ENCODE measurements around the genes GPR150 and RHOBTB3.

DNA sequence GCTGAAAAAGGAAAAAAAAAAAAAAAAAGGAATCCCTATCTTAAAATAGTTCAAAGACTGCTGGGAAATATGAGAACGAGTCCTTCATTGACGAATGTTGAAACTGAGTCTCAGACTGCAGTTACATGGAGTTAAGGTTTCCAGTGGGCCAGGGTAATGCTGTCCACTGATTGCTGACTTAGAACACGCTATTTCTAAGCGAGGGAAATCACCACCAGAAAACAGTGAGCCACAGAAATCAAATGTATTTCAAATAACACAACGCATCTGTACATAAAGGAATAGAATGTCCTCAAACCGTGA is 208.5 kb downstream of the MCTP1 start:
- PRO-cap: no peak

- PRO-cap: no peak
These were observed at the start of gene GPR150 for GRCh38 chr5:95619821-95620233. Gene GPR150 (plus strand): TSS chr5:95620087.

GRCh38 chr5:95694609-95695059 is 11.8 kb upstream of the SPATA9 start:
- PRO-cap: no peak

- PRO-cap: no peak
These were observed 18.8 kb upstream of the RHOBTB3 start for GRCh38 chr5:95712258-95712851.

DNA sequence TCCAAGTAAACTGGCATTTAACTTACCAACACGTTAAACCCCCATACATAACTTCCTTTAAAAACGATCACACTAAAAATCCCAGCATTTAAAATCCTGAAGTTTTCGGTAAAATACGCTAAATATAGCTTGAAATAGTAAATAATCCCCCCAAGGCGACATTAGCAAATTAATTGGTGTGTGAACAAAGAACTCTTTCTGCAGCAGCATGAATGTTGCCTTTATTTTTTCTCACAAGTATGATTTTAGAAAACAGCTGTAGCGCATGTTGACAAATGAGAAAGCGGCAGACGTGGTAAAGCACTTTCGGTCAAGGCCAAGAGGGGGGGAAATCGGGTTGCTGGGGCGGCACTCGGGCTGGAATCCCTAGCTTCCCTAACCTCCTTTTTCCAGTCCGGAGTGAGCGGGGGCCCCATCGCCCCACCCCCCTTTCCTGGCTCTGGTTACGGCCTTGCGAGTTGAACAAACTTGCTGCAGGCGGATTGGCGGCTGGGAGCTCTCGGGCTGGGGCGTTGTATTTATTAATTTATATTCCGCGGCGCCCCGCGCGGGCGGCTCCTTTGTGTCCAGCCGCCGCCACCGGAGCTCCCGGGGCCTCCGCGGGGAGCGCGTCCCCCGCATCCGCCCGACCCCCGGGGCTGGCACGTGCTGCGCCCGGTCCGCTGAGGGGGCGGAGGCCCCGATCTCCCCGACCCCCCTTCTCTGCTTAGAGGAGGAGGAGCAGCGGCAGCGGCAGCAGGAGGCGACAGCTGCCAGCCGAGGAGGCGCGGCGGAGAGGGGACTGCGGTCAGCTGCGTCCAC is at the start of gene RHOBTB3:
Gene RHOBTB3, plus strand, starts transcription at position 735 of the 801 bp plus-strand sequence.
- PRO-cap: bidirectional peak, plus-strand start at position 392 of the sequence, minus-strand start at position 368 of the sequence; bidirectional peak, plus-strand start at position 762 of the sequence, minus-strand start at position 601 of the sequence

DNA sequence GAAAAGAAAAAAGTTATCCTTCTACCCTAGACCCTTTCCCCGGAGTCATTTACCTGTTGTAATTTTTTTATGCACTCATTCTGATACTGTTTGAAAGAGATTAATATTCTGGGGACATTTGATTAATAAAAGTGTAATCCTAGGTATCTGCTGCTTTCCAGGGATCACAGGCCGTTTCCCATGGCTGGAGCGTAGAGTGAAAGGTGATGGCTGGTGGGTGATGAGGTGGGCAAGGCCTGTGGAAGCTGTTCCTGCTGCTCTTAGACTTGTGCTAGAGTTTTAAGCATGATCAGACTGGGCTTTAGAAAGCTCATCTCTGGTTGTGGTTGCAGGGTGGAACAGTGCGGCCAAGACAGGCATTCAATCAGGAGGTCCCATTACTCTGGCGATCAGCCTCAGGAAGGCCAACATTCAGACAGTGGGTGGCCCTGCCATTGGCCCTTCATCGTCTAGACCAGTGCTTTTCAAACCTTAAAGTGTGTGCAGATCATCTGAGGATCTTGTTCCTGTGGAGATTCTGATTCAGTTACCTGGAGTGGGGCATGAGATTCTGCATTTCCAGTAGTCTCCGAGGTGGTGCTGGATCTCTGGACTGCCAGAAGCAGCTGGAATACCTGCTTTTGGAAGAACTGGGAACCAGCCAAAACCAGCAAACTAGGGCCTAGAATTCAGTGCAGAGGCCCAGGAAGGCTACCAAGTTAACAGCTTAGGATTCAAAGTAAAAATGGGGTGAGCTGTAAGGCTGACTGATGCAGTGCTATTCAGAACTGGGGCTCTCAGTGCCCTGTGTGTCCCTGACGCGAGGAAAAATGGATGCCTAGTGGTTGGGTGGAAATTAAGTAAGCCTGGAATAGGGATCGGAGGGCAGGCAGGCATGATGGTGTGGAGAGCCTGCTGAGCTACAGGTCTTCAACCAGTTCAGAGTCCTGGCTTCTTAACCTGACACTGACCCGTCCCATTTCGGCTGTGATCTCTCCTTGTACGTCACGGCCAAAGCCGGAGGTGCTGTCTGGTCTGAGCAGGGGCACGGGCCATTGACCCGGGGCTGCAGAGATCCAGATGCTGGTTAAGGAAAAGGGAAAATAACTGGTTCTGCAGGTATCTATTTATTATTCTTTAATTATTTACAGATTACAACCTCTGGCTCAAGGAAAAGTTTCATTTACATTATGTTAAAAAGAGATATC is 27.5 kb downstream of the RHOBTB3 start:
- PRO-cap: no peak

GRCh38 chr5:95781032-95781375 is 41.5 kb downstream of the GLRX start:
- PRO-cap: no peak

DNA sequence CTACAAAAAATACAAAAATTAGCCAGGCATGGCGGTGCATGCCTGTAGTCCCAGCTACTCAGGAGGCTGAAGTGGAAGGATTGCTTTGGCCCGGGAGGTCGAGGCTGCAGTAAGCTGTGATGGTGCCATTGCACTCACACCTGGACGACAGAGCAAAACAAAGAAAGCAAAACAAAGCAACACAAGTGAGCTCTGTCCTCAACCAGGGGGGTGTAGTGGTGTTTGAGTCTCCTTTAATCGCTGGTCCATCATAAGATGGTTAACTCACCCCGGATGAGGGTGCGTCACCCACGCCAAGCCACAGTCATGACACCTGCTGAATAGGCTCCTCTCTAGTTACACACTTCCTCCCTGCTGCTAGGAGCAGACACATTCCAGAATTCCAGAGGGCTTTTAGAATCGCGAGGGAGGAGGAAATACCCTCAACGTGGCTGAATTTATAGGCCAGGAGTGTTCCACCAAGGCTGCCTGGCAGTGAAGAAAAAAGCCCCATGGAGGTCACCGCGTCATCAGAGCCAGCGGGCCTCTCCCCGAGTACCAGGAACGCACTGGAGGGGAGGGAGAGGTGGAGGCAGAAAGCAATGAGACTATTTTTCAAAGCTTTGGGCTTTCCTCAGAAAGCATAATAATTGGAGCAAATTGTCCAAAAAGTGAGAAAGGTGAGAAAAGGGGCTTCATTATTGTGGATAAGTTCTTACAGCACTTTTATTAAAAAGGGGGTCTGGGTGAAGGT is 5.1 kb downstream of the GLRX start:
- PRO-cap: no peak

DNA sequence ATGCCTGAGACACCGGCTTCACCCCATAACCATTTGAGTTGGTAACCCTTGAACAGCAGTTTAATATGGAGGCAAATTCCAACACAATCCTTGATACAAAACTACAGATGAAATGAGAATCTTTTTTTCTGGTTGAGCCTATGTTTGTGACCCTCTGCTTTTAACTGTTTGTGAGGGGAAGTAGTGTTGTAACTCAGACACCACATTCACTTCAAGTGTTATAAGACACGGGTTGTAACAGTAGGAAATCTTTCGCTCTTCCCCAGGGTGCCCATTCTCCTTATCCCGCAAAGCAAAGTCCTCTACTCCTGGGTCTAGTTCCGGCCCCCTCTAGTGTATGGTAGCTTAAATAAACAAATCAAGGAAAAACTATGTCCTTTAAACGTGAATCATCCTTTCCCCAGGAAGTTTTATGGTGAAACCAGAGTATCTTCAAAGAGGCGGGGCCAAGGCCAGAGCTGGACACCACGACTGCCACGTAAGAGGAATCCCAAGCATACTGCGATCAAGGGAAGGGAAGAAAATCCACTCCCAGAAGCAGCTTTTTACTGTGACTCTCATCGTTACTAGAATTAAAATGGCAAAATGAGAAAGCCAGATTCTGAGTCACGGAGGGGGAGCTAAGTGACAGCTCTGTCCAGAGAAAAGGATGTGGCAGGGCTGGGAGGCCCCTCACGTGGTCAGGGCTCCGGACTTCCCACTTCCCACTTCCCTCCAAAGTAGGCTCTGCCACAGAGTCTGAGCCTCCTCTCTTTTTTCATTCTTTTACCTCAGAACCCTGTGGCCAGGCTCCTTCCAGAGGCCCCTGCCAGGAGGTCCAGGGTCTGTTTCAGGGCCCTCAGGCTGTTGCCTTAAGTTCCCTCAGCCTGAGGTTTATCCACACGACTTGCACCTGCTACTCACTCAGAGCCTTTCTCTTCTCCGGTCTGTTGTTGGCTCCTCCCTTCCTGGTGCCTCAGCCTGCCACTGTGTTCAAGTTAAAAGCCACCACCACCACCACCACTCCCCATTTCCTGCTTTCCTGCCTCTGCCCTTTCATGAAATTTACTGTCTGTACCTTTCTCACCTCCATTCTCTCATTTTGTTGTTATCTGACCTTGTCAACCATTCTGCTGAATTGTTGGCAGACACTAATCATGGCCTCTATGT is 1.3 kb upstream of the GLRX start:
- PRO-cap: bidirectional peak, plus-strand start at position 455 of the sequence, minus-strand start at position 339 of the sequence; bidirectional peak, plus-strand start at position 1,010 of the sequence, minus-strand start at position 928 of the sequence

- PRO-cap: no peak
These were observed 24.4 kb upstream of the GLRX start for GRCh38 chr5:95847012-95847244.

DNA sequence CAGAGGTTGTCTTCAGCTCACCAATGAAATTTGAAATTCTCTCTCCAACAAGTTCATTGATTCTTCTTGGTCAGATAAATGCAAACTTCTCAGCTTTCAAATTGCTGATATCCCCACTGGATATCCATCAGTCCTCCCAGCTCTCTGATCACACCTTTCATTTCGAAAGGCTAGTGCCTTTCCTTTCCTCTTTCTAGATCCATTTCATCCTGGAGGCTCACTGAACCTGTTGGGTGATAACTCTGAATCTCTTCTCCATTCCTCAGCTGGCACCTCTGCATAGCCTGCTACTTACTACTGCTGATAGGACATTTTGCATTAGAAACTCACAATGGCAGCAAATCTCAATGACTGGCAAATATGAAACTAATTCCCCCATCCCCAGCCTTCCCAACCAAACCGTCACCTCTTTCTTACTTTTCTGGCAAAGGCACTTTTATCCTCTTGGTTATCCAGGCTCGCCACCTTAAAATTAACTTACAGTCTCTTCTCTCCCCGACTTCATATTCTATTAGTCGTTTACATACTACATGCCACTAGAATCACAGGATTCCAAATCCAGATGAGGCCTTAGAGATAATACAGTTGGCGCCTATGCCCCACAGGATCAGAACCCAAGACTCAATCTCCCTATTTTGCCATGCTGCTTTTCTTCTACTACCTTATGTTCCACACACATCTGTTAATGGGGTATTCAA is 16.7 kb downstream of the ELL2 start:
- PRO-cap: no peak

GRCh38 chr5:96235153-96235683 is 197.8 kb downstream of the PCSK1 start:
- PRO-cap: no peak

DNA sequence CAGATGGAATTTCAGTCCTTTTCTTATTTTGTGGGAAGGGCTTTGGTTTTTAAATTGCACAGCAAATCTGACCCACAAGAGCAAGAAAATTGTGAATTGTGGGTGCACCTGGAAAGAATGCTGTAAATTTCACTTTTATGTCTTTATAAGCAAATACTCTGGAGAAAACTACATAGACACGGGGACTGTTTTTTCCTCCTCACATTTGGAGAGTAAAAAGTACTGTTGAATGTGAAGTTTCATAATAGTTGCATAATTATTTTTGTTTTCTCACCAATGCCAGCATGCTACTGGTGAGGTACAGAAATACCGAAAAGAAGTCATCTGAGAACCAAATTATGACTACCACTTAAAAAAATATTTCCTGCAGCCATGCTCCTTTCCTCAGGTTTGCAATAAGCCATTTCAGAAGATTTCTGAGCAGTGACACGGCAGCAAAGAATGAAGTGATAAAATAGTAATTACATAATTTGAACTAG is 144.9 kb downstream of the PCSK1 start:
- PRO-cap: no peak

DNA sequence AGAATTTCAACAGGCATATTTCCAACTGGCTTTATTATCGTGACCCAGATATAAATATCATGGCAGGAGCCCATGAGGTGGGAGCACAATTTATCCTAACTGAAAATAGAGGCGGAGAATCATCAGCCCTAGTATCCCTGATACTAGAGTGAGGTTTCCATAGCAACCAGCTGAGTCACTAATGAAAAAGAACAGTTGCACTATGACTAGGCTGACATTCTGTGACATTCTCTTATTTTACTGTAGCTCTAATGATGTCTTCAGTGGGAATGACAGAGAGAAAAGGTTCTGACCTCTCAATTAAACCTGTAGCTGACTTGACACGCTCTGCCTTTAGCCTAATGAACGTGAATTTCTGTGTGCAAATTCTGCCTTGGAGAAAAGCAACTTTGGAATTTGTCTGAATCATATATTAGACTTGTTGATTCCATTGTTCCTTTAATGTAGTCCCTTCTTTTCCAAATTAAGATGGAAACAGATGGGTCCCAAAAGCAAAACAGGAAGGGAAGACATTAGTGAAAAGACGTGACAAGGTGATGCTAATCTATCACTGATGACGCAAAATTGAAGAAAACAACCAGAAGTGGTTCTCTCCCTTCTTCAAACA is 96.2 kb upstream of the CAST start:
- PRO-cap: no peak

DNA sequence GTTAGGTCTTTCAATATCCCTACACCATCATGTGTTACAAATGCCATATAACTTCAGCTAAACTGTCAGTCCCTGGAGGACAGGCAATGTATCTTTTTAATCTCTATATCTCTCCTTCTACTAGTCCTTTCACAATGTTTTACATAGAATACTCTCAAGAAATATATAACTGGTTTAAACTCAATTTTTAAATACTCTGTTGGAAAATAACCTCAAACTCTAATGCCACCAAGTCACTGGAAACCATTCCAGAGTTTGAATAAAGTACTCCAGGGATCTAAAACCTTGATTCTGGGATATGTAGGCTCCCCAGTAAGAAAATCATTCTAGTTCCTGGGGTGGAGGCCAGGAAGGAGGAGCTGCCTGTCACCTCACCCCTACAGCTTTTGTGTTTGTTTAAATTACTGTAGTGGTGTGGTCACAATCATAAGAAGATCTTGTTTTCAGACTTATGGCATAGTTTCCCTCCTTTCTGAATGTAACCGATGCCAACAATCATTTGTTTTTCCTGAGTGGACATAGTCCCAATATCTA is 1.8 kb upstream of the CAST start:
- PRO-cap: bidirectional peak, plus-strand start at position 329 of the sequence, minus-strand start at position 326 of the sequence

DNA sequence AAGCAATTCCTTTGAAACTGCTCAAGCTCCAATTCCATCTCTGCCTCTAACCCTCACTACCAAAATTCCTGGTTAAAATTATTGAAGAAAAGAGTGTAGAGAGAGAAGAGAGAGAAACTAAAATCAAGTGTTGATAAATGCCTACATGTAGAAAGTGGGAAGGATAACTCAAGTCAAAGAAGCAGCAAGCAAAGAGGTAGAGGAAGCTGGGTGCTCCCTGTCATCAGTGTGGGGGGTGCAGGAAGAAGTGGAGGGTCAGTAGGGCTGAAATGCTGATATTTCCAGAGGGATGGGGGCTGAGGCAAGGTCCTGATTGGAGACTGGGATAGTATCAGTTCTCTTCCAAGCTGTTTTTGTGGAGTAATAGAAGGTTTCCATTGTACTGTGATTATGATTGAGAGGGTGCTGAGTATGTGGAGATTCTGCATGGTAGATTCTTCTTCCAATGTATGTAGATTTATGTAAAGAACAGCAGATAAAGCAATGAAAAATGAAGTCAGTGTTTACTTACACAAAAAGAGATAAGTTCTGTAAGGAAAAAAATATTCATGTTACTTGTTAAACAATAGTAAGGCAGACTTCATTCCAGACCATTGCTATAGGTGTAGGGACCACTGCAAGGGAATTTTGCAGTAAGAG is 24.2 kb downstream of the CAST start:
- PRO-cap: no peak

DNA sequence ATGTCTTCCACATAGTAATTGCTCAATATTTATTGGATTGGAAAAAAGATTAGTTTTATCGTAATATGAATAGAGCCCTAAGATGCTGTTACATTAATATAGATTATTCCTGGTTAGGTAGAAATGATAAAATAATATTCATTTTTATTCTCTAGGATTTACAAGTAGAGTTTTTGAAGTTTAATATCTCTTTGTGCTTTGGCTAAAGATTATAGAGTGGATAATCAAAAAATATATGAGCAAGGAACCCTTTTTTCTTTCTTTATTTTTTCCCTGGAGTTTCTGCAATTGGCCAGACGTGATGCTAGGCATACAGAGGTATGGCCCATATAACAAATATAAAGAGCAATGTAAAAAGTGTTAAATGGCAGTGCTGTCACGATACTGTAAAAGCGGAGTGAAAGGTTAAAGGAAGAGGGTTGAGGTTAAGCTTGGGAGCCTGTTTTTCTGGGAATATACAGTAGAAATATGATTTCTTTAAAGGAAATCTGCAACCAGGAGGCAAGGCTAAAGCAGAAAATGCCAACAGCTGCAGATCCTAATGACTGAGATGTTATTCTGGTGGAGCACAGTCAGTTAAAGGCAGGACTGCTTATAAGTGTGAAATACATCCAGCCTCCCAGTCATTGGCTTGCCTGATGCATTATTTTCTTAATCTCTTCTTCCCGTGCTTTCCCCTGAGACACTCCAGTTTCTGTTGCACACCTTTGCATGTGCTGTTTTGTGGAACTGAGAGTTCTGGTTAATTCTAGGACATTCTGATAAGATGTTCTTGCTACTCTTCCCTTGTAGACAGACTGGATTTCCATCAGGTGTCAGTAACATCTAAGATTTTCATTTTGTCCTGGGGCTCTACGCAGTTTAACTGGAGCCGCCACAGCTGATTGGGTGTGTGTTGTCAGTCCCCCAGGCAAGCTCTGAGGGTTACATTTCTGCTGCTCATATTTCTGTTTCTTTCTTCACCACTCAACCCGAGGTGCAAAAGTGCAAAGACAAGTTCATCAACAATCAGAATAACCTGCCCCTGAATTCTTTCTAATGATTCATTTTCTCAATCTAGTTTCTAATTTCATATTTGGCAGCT is 44.2 kb downstream of the CAST start:
- PRO-cap: no peak

DNA sequence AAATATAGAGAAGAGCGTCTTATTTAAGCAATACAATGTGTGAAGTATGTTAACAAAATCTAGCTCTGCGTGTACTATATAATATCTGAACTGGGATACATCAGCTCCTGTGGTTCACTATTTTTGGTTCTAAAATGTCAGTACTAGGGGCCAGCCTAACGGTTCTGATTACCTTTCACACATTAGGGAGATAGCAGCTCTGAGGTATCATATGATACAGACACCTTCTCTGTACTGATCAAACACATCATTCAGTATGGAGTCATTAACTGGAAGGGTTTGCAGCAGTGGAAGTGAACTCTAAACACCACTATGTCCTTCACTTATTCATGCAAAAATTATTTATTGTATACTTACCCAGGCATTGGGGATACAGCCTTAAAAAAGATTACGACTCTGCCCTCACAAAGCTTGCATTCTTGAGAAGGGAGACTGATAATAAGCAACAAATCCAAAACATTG is 2.1 kb upstream of the LNPEP start:
- PRO-cap: no peak

GRCh38 chr5:96958049-96958733 is 22.3 kb downstream of the LNPEP start:
- PRO-cap: no peak

- PRO-cap: no peak
These were observed 25.1 kb downstream of the LNPEP start for GRCh38 chr5:96960879-96961517.

Data from mucosa of descending colon (tissue), 1 donor.